HCT116 (cell line): ENCODE measurements around a stretch of chr1.

GRCh38 chr1:32335660-32335781 is 512 bp downstream of the MARCKSL1 start:
- RRBS = 3% methylated on average over 11 of the region's 18 CpGs

GRCh38 chr1:32338271-32339021 is 2.4 kb upstream of the MARCKSL1 start:
- RRBS = no CpG with 5 or more reads among the region's 19 CpGs

DNA sequence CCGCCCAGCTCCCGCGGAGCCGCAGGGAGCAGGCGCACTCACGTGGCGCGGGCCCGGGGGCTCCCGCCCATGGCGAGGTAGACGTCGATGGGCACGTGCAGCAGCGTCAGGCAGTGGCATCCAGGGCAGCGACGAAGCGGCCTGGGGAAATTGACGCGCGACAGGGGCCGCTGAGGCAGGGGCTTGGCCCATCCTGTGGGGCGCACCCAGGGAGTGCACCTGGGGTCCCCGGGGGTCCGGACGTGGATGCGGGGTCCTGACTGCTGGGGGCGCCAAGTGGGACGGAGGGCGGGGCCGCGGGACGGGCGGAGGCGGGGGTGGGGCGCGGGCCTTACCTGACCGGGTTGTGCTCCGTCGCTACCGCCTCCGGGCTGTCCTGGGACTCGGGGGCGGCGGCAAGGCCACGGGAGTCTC is 883 bp downstream of the FAM229A start:
- RRBS = 95% methylated on average over 5 of the region's 46 CpGs

DNA sequence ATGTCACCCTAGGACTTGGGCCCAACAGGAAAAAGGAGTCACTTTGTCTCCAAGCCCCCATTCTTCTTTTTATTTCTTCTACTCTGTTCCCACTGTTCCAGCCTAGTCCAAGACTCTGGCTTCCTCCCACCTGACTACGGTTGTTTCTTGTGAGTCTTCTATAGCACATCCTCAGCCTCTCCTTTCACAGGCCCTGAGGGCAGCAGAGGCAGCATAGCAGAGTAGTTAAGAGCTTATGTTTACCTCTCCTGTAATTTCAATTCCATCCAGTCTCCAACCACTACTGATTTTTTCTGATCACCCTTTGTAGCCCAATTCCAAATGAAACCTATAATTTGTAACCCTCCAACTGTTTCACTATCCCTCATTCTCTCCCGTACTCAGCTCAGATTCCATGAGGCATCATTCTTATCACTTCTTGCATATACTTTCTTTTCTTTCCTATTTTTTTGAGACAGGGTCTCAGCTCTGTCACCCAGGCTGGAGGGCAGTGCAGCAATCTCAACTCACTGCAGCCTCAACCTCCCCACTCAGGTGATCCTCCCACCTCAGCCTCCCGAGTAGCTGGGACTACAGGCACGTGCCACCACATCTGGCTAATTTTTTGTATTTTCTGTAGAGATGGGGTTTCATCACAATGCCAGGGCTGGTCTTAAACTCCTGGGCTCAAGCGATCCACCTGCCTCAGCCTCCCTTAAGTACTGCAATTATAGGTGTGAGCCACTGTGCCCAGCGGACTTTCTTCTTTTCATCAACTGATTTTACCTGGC is 10.9 kb downstream of the TSSK3 start:
- RRBS = no CpG with 5 or more reads among the region's 6 CpGs

DNA sequence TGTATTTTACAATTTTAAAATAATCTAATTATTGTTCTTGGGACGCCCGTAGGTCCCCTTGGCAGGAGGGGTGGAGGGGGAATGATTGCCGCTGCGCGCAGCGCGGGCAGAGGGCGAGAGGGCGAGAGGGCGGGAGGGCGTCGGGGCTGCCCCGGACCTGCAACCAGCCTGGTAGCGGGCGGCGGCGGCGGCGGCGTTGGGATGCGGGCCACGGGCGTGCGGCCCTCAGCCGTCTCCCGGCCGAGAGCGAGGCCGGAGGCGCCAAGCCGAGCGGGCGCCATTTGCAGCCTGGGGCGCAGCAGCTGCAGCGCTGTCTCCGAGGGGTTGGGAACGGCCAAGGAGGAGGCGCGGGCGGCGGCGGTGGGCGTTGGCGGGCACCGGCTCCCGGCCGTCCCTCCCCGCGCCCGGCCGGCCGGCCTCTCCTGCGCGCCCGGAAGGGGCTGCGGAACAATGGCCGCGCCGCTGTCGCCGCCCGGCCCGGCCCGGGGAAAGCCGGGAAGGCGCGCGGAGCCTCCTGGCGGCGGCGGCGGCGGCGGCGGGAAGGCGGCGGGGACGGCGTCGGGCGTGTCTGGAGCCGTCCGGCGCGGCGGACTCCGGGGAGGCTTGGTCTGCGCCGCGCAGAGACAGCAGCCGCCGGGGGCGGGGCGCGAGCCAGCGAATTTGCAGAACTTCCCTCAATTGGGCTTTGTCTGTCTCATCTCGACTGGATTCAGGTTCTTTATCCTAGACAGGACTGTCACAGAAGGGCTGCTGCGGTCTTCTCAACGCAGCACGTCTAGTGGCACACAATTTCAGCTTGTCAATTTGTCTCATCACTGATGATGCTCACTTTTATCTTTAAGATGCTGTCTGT is 35.7 kb downstream of the ZBTB8B start:
- RRBS = 1% methylated on average over 39 of the region's 100 CpGs

- RRBS = no CpG with 5 or more reads among the region's 16 CpGs
These were observed 5.0 kb downstream of the RBBP4 start for GRCh38 chr1:32655812-32656594.

DNA sequence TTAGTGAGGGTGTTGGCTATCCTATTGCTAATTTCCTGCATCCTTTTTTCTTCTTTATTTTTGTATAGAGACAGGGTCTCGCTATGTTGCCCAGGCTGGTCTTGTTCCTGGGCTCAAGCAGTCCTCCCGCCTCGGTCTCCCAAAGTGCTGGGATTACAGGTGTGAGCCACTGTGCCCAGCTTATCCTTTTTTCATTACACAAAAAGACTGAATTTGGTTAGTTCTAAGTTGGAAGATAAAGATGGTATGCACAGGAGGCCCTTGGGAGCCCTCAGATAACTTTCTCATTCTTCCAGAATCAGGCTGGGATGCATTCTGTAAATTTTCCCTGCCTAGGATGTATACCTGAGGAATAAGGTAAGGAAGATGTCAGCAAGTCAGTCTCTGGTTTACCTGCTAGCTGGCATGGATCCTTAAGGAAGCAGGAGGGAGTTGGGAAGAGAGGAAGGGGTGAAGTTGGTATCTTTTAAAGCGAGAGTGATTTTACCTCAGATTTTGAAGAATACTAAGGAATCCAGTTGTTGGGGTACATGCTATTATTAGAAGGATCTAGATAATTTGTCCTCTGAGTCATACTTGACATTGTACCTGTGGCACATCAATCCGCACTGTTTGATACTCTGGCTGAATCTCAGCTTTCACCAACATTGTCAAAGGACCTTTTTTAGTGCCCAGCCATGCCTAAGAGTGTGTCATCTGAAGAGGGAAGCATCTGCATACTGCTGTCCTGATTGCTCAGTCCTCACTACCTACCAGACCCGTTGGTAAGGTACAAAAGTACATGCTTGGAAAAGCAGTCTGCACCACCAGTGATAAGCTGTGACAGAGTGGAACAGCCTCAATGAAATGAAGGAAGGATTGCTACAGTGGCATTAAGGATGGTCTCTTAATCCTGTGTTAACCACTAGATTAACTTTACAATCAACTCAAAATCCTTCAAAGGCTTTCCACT is 17.3 kb downstream of the SYNC start:
- RRBS = no CpG with 5 or more reads among the region's 6 CpGs

GRCh38 chr1:32686213-32686906 is 16.2 kb downstream of the SYNC start:
- RRBS = no CpG with 5 or more reads among the region's 2 CpGs

DNA sequence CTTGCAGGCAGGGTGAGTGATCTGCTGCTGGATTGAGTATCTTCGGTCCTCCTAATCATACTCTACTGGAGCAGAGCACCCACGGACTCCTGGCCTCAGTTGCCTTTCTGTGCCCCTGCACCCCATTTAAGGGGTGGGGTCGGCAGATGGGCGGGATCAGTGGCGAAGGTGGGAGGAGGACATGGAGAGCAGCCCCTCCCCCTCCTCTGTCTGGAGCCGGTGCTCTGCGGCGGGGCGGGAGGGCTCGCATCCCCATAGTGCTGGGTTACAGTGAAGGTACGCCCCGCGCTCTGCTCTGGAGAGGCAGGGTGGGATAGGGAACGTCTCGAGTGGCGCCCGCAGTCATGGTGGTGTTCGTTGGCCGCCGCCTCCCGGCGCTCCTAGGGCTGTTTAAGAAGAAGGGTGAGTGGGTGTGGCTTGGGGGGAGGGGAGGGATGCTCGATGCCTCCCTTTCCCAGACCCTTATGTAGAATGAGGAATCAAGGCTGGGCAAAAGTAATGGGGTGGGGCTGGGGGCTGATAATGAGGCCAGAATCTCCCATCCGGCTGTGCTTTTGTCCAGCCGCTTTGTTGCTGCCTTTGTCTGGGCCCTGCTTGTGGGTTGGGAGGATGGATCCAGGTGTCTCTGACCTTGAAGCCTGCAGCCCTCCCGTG is 23.9 kb downstream of the KIAA1522 start:
- RRBS = no CpG with 5 or more reads among the region's 26 CpGs

DNA sequence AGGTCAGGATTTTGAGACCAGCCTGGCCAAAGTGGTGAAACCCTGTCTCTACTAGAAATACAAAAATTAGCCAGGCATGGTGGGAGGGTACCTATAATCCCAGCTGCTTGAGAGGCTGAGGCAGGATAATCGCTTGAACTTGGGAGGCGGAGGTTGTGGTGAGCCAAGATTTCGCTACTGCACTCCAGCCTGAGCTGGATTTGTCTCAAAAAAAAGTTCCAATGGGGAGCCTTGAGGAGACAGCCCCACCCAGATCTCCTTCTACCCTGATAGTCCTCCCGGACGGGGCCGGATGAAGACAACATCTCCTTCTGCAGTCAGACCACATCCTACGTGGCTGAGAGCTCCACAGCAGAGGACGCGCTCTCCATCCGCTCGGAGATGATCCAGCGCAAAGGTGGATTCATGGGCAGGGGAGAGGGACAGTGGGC is 26.8 kb downstream of the KIAA1522 start:
- RRBS = no CpG with 5 or more reads among the region's 12 CpGs

GRCh38 chr1:32773698-32774479 is 32.3 kb downstream of the KIAA1522 start:
- RRBS = no CpG with 5 or more reads among the region's 7 CpGs

GRCh38 chr1:32871486-32872011 is 837 bp upstream of the FNDC5 start:
- RRBS = no CpG with 5 or more reads among the region's 8 CpGs

GRCh38 chr1:32892807-32893973 is 6.9 kb downstream of the HPCA start:
- RRBS = 28% methylated on average over 29 of the region's 94 CpGs

- RRBS = no CpG with 5 or more reads among the region's 4 CpGs
These were observed 7.6 kb downstream of the RNF19B start for GRCh38 chr1:32956845-32957570.

DNA sequence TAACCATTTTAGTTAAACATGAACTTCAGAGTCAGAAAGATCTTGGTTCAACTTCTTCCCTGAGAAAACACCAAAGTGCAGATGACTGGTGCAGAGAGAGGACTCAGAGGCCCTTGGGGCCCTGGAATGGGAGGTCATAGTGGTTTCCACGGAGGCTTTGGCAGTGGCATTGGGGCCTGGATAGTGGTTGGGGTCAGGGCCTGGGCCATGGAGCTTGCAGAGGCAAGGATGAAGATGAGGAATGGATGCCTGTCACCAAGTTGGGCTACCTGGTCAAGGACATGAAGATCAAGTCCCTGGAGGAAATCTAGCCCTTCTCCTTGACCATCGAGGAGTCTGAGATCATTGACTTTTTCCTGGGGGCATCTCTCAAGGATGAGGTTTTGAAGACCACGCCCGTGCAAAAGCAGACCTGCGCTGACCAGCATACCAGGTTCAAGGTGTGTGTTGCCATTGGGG is 22.3 kb upstream of the RNF19B start:
- RRBS = no CpG with 5 or more reads among the region's 5 CpGs

DNA sequence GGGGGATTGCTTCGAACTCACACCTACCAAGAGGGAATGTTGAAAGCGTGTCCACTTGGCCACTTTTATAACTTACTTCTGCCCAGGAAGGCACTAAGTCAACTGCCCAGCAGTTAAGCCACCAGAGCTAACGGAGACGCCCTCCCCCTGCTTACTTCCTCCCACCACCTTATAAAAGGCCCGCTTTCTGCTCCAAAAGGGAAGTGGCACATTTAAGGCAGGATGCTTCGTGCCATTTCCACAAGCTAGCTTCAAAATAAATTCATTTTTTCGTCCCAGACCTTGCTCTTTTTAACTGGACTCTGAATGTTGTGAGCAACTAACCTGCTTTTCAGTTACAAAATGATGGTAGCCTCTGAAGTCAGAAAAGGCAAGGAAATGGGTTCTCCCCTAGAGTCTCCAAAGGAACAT is 3.2 kb upstream of the AK2 start:
- RRBS = no CpG with 5 or more reads among the region's 7 CpGs

GRCh38 chr1:33045273-33045703 is 8.6 kb upstream of the AK2 start:
- RRBS = no CpG with 5 or more reads among the region's 2 CpGs

DNA sequence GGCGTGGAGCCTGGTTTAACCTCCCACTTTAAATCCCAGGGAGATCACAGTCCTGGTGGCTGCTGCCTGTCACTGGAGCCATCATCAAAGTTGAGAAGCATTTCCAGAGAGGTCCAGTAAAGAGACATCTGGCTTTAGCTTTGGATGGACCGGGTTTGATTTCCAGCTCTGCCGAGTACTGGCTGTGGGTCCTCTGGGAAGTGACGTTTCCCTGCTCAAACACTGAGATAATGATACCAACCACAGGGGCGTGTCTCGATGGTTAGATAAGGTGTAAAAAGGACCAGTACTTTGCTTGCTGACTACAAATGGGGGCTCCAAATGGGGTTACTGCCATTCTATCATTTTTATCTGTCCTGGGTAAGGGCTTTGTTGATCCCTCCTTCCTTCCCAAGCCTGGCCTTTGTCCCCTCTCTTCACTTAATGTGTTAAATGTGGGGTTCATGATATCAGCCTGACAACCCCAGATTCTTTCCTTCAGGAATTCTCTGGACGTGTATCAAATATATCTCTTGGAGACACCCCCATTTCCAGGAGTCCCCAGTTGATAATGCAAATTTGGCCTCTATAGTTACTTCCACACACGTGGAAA is 39.1 kb downstream of the TRIM62 start:
- RRBS = no CpG with 5 or more reads among the region's 8 CpGs

DNA sequence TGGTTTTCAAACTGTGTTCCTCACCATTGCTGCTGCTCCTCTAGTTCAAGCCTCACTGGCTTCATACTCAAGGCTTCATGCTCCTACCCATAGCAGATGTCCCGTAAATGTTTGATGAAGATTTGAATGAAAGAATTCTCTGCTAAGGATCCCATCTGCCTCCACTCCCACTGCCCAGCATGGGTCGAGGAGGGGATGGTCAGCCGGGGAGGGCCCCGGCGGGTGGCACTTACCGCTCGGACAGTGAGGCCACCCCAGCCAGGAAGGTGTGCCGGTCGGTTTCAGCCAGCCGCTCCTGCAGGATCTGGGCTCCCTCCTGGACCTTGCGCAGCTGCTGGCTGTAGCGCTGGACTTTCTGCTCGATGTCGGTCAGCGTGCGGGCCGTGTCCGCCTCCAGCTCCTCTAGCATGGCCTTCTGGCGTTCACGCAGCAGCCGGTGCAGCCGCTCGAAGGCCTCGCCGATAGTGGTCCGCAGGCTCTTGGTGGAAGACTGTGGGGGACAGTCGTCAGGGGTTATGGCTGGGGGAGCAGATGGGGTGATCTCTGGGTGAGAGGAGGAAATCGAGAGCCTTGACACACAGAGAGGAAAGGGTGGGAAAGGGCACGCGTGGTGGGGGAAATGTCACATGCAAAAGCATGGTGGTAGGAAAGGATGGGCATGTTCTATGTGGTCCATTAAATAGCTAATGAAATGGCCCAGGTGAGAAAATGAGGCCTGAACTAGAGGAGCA is 22.2 kb downstream of the TRIM62 start:
- RRBS = 97% methylated on average over 5 of the region's 30 CpGs